ENCODE measurements around the gene TXNL1.

GRCh38 chr18:54164475-54164851 is 60.0 kb downstream of the MBD2 start:
- RRBS = no CpG with 5 or more reads among the region's 3 CpGs

- RRBS = no CpG with 5 or more reads among the region's 7 CpGs
Observed at GRCh38 chr18:54196600-54197582, 27.6 kb downstream of the MBD2 start.

DNA sequence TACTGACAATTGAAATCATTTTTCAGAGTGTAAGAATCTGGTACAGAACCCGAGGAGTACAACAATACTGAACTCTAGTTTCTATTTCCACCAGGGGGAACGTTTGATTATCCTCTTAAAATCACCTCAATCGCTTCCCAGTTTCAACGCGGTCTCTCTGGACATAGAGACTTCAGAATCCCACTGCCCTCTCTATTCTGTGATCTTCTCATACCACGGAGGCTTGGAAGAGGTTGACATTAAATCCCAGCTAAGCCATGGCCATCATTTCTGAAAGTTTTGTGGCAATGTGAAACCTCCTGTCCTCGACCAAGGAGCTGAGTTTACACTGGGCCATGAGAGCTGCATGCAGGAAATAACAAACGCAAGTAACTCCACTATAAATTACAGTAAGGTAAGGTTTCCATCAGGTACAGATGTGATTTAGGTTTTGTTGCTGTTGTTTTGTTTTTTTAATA is 299.5 kb upstream of the CCDC68 start:
- RRBS = no CpG with 5 or more reads among the region's 8 CpGs

GRCh38 chr18:55477400-55478018 is 110.5 kb downstream of the TCF4 start:
- RRBS = no CpG with 5 or more reads among the region's 7 CpGs

DNA sequence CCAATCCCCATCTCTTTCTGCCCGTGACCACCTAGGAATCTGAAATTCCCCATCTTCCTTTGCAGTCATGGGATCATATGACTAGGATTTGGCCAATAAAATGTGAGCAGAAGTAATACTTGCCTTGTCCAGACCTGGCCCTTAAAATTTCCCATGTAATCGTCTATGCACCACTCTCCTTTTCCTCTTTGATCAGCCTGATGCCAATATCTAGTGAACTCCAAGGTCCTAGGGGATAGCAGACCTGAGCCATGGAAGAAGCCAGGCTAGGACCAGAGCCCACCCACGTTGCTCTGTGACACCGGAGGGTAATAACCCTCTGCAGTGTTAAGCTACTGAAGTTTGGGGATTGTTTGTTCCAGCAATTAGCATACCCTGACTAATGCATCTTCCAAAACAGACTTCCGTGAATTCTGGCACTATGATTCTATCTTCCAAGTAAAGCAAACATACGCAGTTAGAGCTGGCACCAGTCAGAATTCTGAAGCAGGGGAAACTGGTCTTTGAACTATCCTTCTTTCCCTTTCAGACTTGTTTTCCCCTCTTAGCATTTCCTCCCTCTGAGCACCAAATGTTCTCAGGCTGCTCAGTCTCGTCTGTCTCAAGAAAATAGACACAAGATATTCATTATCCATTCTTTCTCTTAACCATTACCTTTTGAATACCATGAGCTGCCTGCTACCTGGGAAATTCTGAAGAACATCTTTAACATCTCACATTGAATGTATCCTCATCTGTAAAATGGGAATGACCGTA is 108.4 kb downstream of the TCF4 start:
- RRBS = no CpG with 5 or more reads among the region's 8 CpGs

- RRBS = no CpG with 5 or more reads among the region's 9 CpGs
Observed at GRCh38 chr18:55778492-55779349, 190.7 kb upstream of the TCF4 start.

- RRBS = 2% methylated on average over 26 of the region's 57 CpGs
Observed at GRCh38 chr18:56637784-56638745, at the start of gene TXNL1. TSS of gene TXNL1 (minus strand) at chr18:56638592.

DNA sequence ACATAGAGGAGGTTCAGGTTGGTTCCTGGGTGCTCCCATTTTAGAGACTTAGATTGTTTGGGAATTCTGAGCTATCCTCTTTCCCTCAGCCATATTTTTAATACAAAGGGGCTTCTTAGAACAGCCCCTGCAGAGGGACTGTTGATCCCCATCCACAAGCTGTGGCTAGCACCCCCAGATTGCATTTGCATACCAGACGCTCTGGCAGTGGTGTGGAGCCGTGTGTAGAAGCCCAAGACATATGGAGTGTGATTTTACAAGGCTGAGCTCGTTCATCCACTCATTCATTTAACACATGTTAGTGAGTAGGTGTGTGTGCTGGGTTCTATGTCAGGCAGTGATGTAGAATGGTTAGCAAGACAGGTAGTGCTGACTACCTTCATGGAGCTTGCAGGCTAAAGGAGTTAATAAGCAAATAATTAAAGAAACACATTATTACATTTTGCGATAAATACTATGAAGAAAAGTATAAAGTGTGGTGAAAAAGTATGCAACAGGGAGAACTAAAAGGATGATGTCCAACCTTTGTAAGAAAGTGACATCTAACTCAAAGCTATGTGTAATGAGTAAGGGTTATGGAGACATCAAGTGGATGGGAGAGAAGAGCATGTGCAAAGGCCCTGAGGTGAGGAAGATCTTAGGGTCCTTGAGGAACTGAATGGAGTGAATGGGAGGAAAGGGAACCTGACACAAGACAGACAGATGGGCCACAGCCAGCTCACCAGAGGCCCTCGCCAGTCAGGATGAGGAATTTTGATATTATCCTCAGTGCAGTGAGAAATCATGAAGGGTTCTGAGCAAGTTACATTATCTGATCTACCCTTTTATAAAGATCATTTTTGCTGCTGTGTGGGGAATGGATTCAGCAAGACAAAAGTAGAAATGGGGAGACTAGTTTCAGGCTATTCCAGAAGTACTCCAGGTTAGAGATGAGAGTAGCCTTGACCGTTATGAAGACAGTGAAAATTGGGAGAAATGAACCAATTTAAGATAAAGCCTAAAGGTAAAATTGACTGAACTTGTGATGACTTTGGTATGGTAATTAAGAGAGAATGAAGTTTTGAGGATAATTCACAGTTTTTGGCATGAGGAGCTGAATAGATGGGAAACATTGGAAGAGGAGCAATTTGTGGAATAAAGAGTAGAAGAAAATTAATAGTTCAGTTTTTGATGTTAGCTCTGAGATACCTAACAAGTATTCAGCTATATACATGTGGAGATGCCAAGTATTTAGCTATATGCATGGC is 166.3 kb upstream of the BOD1L2 start:
- RRBS = no CpG with 5 or more reads among the region's 6 CpGs

- RRBS = 2% methylated on average over 8 of the region's 16 CpGs
Observed at GRCh38 chr18:57434245-57434580, 961 bp upstream of the ONECUT2 start.

DNA sequence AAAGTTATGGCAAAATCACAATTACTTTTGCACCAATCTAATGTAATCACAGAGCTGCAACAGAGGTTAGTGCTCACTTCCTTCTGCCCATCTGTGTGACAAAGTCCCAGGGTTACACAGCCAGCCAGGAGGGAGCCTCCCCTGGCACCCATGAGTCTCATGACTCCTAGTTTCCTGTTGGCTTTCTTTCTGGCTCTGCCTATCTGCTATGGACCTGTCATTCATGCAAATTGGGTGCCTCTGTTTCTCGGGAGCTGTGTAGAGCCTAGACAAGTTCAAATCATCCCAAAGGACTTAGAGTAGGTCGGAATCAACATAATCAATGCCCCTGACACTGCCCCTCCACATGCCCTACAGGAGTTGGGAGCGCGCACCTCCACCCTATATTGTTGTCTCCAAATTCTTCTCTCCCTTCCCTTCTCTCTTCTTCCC is 99.2 kb upstream of the ATP8B1 start:
- RRBS = no CpG with 5 or more reads among the region's 4 CpGs

DNA sequence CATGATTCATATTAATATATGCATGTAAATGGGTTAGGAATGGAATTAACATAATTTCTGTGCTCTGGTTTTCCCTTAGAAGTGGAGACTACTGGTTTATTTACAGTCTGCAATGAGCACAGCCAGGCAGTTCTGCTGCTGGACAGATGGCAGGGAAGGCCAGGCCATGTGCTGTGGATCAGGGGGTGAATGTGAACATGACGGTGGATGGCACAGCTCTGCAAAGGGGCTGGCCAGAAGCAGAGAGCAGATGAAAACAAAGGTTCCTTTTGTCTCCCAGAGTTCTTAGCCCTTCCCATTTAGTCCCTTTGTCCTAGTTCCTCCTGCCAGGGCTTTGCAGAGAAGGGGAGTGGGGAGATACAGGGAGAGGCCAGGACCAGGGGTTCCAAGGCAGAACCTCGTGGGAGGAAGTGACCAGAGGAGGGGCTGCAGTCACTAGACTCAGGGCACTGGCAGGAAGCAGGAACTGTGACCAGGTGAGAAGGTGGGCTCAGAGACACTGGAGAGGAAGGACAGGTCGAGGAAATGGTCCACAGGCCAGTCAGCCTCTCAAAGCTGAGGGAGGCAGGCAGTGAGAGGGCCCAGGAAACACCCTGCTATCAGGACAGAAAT is 112.9 kb upstream of the ATP8B1 start:
- RRBS = no CpG with 5 or more reads among the region's 3 CpGs

DNA sequence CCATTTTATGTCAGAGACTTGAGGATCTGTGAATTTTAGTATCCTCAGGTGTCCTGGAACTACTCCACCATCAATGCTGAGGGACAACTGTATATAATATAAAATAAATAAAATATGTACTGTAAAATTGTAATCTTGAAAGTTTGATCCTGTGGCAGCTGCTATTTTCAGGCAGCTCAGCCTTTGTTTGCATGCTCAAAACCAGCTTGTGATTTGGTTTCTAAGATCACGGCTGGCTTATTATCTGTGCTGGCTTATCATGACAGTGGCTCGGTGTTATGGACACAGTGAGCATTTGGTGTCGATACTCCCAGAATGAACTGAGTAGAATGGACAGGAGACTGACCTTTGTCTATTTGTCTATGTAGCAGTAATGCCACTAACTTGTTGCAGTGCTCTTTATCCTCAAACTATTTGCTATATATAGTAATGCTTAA is 58.8 kb downstream of the NEDD4L start:
- RRBS = no CpG with 5 or more reads among the region's 3 CpGs

- RRBS = no CpG with 5 or more reads among the region's 2 CpGs
Observed at GRCh38 chr18:58208266-58208706, 164.3 kb downstream of the NEDD4L start.

DNA sequence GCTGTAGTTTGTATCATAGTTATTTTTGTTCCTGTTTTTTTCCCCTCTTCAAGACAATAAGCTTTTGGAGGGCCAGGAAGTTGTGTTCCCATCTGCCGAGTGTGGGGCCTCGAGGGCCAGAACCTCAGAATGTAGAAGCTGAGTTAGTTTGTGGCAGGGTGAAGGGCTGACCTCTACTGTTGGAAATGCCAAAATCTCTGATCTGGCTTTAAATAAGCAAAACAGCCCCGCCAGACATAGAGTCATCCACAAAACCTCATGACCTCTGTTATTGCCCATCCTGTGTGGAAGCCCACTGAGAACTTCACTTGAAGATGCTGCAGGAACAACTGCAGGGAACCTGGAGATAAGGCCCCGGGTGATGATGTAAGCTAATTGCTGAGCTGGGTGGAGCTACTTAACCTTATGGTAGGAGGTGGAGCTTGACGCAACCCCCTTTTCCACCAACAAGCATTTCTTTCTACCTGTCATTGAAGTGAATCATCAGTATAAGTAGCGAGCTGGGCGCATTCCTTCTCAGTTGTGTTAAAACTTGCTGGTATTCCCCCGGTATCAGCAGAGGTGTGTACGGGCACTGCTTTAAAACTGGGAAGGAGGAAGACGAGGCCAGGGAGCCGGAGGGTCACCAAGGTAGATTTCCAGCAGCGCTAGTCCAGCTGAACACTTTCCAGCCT is 177.2 kb downstream of the NEDD4L start:
- RRBS = 21% methylated on average over 4 of the region's 12 CpGs

DNA sequence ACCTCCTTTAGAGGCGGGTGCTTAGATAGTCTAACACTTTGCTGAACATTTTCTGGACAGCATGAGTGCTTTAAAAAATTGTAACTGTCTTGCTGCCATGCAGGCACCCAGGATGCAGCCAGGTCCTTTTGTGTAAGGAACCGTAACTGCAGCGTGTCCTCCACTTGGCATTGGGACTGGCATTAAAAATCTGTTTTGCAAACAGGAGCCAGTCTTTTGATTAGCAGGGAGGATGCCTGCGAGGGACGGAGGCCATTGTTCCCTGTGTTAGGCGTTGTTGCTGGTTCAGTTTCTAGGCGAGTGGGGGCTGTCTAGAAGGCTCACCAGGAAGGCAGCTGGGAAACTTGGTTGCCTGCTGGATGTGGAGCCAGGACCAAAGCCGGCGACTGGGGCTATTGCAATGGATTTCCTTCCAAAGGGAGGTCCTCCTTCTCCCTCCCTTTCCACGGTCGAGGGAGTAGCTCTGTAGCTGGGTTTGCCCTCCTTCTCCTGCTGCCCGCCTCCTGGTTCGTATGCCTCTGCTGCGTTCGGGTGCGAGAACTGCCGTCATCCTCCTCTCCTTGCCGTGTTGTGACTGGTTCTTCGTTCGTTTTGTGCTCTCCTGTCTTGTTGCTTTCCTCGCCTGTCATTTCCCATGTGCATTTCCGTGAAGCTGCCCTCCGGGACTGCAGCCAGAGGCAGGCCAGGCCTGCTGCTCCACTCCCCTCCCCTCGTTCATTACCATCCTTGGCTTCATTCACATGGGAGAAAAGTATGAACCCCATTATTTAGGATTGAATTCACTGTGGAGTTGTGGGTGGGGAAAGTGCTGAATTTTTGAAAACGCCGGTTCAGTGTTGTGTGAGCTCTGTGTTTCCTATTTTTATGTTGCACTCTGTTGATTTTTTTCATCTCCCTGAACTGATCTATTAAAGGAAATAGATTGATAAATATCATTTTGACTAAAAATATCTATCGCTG is 203.4 kb downstream of the NEDD4L start:
- RRBS = no CpG with 5 or more reads among the region's 27 CpGs

GRCh38 chr18:58285583-58285924 is 241.5 kb downstream of the NEDD4L start:
- RRBS = no CpG with 5 or more reads among the region's 2 CpGs

- RRBS = no CpG with 5 or more reads among the region's 18 CpGs
Observed at GRCh38 chr18:58315468-58316341, 271.7 kb downstream of the NEDD4L start.

DNA sequence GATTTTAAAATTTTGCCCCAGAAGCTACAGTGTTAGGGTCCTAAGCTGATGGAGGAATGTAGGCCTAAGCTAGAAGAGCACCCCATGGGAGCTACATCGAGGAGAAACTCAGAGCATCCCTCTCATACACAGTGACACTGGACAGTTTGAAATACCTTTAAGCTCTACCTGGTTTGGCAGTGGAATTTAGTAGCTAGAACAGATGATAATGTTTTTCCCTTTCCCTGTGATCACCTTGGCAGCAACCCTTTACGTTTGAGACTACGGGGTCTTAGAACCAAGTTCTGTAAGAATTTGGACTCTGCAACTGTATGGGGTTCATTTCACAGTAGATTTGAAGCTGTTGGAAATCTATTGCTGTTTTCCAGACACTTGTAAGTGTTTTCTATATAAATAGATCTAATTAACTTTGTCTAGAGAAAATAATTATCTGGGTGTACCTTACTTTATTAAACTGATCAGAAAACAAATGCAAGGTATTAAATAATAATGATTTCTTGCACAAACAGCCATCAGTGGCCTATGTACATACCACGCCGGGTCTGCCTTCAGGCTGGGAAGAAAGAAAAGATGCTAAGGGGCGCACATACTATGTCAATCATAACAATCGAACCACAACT is 288.3 kb downstream of the ALPK2 start:
- RRBS = no CpG with 5 or more reads among the region's 7 CpGs